Diencephalon (tissue), 2 donors: ENCODE measurements around a stretch of chr13.

GRCh38 chr13:98496755-98497628 lies 79.9 kb downstream of the STK24 start:
- RAMPAGE, long total RNA = no peak

- RAMPAGE, long total RNA = no peak
Observed at GRCh38 chr13:98518959-98519604, 57.8 kb downstream of the STK24 start.

DNA sequence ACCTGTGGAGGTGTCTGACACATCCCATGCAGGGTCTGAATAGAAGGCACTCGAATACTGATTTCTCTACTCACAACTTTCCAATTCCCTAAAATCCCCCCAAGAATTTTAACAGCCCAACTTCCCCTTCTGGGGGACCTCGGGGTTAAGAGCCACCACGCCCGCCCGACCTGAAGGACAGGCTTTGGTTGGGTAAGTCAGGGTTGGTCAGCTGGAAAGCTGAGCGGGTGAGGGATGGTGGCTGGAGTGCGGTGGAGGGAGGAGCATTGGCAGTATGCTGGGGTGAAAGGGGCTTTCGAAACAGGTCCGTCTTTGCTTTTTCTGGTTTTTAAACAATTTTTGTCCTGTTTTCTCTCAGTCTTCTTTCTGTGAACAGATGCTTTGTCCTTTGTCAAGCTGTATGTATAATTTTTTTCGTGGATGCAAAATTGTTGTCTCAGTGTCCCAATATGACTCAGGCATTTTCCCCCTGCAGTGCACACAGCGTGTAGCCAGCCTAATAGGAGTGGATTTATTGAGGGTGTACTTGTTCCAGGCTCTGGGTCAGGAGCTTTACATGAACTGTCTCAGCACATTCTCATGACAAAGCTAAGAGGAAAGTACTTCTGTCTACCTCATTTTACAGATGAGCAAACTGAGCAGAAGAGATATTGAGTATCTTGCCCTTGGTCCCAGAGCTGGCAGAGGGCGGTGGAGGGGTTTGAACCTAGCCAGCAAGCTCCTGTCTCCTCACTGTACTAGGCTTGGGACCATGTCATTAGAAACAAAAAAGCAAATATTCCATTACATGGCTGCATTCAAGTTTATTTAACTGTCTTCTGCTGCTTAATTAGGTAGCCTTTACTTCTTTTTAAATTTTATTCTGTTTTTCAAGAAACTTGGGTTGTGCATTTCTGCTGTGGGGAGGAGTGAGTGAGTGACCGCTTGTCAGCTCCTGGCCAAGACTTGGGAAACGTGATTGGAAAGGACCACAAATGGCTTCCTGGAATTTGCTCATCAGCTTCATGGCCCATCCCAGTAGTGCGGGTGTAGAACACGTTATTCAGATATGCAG lies 50.8 kb downstream of the STK24 start:
- RAMPAGE, long total RNA = no peak

GRCh38 chr13:98541126-98542090 lies 35.5 kb downstream of the STK24 start:
- RAMPAGE, long total RNA = no peak

- RAMPAGE, long total RNA = no peak
Observed at GRCh38 chr13:98548229-98548712, 28.6 kb downstream of the STK24 start.

DNA sequence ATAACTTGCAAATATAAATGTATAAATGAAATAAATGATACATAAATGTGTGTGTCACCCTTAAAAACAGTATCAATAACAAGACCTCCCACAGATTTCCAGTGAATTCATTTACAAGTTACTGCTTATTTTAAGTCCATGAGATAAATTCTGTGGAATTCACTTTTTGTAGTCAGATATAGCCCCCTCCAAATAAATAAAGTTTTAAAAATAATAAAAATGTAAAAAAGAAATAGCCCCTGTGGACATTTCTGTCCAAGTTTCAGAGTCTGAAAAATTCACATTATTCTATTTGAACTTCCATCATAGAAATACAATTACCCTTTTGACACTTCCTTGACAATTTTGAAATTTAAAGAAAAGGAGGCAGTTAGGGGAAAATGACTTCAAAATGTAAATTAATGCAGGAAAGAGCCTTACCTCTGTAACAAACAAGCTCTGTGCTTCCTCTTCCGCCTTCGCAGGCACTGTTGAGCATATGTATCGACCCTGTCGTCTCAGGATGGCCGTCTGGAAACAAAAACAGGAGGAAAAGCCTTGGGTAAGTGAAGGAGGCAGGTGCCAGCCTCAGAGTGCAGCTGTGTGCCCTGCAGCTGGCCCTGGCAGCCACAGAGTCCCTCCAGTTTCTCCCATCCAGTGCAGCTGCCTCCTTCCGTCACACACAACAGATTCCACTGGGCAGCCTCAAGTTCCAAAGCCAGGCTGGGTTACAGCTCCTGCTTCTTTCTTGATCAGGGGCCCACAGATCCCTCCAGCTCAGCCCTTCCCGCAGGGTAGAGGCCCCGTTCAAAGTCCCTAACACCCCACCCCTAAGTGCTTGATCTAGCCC lies 47.9 kb downstream of the DOCK9 start:
- RAMPAGE, long total RNA = no peak

- RAMPAGE, long total RNA = no peak
Observed at GRCh38 chr13:98937898-98938381, 39.9 kb downstream of the DOCK9 start.

- RAMPAGE, long total RNA = no peak
Observed at GRCh38 chr13:98972357-98973318, 5.2 kb downstream of the DOCK9 start.

- RAMPAGE, long total RNA = no peak
Observed at GRCh38 chr13:99086000-99087102, 108.5 kb upstream of the DOCK9 start.

DNA sequence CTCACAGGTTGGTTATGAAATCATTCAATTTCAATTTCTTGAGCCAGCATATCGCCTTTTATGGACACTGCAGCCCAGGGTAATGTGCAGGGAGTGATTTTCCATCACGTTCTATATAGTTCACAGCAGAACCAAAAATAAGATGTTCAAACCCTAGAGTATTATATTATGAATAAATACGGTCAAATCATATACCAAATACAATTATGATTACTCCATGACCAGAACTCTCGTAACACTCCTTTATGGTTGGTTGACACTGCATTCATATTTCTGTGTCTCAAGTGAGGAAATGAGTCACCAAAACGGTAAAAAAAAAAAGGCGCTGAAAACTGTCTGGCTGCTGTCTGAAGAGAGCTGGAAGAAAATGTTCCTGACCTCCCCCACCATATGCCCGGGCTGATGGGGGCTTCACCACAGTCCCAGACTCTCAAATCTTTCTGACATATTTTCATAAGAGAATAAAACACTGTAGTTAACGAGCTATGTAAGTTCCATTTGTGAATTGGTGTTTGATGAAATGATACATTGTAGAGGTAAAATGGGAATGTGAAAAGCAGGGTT lies 75.7 kb upstream of the UBAC2 start:
- RAMPAGE, long total RNA = no peak

DNA sequence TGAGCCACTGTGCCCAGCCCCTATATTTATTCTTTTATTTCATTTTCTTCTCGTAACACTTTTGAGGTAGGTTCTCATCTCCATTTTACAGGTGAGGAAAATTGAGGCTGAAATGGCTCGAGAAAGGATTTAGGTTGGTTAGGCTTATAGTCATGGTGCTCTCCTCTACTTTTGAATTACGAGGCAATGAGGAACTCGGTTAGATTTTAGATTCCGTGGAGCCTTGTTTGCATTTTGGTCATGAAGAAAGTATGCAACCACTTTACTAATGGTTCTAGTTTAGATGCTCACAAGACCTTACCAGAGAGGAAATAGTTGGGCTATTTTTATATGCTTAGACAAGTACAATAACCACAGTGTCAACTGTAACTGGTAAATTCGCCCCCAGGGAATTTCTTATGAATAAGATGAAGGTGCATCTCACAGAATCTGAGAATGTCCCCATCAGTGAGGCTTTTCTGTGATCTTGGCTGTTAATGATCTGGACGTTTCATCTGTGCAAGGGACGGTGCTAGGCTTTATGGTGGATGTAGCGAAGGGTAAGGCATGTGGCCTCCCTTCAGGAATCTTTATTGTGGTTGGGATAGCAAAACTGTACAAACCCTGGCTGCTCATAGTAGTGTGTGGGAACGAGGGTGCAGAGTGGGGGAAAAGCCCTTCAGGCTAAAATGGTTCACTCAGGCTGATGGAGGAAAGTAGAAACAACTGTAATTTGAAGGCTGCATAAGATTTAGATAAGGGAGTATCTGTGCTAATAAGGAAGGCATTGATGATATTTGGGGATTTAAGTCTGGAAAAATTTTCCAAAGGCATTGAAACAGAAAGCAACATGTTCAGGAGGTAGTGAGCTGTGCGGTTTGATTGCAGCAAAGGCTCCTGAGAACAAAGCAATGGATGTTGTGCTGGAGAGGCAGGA lies 28.2 kb downstream of the UBAC2 start:
- RAMPAGE, long total RNA = no peak

GRCh38 chr13:99297889-99298598 lies 9.2 kb downstream of the GPR183 start:
- RAMPAGE, long total RNA = no peak

- RAMPAGE, long total RNA = no peak
Observed at GRCh38 chr13:99416820-99417725, 84.2 kb upstream of the TM9SF2 start.

GRCh38 chr13:99422249-99422770 lies 79.0 kb upstream of the TM9SF2 start:
- RAMPAGE, long total RNA = no peak

DNA sequence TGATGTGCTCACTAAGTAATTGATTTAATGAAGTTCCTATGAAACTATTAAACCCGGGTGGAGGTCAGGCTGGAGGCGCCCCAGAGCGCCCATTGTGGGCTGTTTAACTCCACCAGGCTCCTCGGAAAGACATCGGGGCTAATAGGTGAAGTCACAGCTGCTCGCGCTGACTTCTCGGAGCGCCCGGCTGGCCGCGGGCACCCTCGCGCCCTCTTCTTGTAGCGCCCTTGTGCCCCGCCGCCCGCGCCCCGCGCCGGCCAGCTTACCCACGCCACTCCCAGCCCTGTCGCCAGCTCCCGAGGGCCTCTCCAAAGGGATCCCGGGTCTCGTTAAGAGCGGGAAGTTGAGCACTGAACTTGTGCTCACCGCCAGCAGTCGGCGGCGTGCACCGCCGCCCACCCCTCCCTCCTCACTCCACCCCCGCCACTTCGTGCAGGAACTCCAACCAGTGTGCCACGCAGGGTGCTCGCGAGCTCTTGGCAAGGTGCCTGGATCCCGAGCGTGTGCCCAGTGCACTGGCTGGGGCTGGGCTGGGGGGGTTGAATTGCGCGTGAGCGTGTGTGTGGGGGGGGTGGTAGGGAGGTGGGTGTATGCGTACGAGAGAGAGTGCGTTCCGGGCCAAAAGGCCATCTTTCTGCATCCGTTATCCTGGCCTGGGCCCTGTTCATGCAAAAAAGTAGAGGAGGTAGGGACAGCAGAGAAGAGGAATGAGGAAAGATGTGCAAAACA lies 14.6 kb downstream of the ZIC5 start:
- RAMPAGE, long total RNA = no peak

GRCh38 chr13:99970978-99971667 lies 444 bp downstream of the ZIC5 start:
- RAMPAGE, long total RNA = no peak

GRCh38 chr13:99979428-99979806 lies 2.2 kb upstream of the ZIC2 start:
- RAMPAGE, long total RNA = no peak

DNA sequence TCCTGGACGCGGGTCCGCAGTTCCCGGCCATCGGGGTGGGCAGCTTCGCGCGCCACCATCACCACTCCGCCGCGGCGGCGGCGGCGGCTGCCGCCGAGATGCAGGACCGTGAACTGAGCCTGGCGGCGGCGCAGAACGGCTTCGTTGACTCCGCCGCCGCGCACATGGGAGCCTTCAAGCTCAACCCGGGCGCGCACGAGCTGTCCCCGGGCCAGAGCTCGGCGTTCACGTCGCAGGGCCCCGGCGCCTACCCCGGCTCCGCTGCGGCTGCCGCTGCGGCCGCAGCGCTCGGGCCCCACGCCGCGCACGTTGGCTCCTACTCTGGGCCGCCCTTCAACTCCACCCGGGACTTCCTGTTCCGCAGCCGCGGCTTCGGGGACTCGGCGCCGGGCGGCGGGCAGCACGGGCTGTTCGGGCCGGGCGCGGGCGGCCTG lies 502 bp downstream of the ZIC2 start:
- RAMPAGE, long total RNA = no peak

DNA sequence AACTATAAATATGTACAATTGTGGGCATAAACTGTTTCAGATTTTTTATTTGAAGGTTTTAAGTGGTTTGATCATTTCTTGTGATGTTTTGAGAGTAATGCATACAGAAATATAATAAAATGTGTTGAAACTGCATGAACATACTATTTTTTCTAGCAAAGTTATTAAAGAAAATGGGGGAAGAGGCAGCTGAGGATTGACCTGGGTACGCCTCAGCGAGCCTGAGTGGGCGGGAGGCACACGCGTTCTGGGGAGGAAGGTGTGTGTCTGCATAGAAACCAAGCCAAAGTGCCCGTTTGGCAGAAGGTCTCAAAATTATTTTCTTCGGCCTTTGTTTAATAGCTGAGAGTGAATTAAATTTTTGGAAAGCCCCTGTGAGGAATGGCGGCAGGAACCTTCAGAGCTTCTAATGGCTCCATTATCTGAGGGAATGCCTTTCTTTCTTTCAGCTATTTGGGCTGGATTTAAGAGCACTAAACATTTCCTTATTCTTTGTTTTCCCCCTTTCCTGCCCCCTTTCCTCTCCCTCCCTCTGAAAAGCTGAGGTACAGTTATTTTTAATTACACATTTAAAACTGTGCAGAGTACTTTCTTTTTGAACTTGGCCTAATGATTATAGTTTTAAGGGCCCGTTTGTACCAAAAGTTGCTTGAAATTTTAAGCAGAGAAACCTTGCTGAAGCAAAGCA lies 5.2 kb downstream of the ZIC2 start:
- RAMPAGE, long total RNA = no peak

DNA sequence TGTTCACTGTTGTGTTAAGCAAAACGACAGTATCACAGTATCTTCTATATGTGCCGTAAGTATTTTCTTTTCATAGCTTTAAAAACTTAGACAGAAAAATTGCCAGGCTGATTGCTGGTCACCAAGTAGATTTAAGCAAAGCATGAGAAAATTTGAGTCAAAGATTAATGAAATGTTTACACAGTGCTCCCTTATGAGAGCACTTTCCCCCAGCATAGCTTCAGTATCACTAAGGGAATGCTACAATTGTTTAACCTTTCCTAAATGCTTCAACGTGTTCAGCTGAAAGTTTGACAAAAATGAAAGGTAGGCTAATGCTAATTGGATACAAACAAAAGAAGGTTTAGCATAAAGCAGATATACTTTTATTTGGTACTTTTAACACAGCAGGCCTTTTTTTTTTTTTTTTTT lies 23.3 kb downstream of the PCCA start:
- RAMPAGE, long total RNA = no peak